SJSA1 (cell line): Measurements from ENCODE around the genes RANBP6 and DMAC1.

- RAMPAGE, long total RNA: no peak
These were observed 7.7 kb downstream of the SLC1A1 start for GRCh38 chr9:4497959-4498433.

- RAMPAGE, long total RNA: no peak
These were observed 47.5 kb upstream of the PLPP6 start for GRCh38 chr9:4614447-4615131.

DNA sequence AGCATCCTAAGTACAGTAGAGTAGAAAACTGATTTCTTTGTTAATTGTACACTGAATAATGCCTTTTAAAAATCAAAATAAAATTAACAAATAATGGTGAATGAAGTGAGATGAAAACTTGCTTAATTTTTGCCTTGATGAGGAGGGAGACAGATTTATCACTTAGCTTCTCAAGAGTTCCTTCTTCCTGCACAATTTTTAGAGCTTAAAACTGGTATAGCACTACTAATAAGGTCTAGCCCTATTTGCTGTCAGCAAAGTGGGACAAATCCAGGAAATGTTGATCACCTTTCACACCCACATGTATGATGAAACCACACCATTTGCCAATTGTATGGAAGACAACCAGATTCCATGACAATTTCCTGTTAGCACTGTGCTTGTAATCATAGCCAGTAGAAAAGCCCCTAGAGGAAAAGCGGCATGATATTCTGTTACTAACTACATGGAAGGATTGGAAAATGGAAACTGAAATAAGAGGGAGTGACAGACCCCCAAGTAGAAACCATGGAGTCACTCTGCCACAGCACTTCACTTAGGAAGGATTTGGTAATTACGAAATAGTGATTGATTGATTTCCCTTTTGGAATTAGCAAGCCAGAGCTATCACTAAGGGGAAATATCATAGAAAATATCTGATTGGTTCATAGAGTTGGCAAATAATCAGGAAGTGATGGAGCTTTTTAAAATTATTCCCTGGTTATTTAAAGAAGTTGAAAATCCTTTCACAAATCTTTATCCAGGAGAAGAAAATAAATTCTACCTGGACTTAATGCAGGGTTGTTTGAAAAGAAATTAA is 923 bp downstream of the SPATA6L start:
- RAMPAGE, long total RNA: no peak

DNA sequence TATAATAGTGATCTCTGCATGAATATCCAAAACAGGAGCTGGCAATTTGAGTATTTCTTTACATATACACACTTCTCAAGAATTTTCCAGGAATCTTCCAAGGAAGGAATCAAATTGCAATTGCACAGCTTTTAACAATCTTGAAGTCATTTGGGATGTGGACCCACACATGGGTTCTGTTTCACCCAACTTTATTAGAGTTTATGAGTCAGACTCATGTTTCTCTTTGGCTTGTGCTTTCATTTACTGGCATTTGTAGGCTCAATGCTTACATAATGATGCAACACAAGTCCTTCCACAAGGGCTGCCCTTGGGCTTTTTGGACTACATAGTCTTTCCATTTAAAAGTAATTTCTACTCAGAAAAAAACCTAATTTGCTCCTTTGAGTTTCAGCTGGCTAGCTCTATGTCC is 4.6 kb upstream of the CDC37L1 start:
- RAMPAGE, long total RNA: no peak

GRCh38 chr9:4829677-4830214 is 37.0 kb downstream of the RCL1 start:
- RAMPAGE, long total RNA: no peak

DNA sequence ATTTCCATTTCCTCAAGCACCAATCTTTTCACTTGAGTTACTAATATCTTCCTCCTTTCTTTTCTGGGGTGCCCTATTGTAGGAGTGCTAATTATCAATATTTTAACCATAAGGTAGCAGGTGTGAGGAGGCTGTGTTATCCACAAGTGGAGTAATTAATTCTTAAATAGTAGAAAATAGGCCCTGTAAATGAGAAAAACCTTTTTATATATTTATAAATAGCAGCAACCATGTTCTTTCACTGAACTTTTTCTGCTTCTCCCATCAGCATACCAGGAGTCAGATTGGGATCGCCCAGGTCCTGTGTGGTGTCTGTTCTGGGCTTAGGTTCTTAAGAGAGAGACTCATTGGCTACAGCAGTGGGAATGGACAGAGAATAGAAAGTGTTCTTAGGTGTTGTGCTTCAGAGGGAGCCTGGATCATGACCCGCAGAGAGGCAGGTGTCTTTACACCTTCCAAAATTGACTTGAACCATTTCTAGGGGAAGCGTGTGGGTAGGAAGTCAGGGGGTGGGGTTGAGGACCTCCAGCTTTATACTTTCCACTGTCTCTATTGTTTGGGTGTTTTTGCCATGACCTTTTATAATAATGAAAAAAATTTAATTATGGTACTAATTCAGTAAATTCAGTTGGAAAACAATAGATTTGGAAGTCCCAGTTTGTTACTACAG is 47.9 kb downstream of the RCL1 start:
- RAMPAGE, long total RNA: no peak

GRCh38 chr9:4849168-4849903 is 56.6 kb downstream of the RCL1 start:
- RAMPAGE, long total RNA: no peak

- RAMPAGE, long total RNA: no peak
These were observed 57.9 kb downstream of the RCL1 start for GRCh38 chr9:4850154-4851615.

GRCh38 chr9:4936400-4936818 is 48.7 kb upstream of the JAK2 start:
- RAMPAGE, long total RNA: no peak

DNA sequence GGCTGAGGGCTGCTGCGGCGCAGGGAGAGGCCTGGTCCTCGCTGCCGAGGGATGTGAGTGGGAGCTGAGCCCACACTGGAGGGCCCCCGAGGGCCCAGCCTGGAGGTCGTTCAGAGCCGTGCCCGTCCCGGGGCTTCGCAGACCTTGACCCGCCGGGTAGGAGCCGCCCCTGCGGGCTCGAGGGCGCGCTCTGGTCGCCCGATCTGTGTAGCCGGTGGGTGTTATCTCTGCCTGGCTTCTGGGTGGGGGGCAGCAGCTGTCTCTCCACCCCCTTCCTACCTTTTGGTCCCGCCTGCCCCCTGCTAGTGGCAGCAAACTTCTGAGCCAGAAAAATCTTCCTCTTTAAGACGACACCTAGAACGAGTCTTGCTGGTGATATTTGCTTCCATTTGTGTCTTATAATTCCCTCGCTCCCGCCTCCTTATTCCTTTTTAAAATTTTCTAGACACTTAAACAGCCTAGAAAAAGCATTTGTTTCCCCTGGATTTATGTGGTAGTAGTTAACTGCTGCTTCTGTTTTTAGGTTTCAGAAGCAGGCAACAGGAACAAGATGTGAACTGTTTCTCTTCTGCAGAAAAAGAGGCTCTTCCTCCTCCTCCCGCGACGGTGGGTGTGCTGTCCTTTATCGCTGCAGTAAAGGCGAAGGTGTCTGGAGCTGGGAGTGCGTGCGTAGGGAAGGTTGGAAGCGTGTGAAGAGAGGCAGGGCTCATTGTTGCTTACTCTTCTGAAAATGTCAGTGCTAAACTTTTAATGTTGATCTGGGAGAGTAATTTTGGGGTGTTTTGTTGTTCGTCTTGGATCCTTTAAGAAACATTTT is 553 bp downstream of the JAK2 start:
- RAMPAGE, long total RNA: no peak

DNA sequence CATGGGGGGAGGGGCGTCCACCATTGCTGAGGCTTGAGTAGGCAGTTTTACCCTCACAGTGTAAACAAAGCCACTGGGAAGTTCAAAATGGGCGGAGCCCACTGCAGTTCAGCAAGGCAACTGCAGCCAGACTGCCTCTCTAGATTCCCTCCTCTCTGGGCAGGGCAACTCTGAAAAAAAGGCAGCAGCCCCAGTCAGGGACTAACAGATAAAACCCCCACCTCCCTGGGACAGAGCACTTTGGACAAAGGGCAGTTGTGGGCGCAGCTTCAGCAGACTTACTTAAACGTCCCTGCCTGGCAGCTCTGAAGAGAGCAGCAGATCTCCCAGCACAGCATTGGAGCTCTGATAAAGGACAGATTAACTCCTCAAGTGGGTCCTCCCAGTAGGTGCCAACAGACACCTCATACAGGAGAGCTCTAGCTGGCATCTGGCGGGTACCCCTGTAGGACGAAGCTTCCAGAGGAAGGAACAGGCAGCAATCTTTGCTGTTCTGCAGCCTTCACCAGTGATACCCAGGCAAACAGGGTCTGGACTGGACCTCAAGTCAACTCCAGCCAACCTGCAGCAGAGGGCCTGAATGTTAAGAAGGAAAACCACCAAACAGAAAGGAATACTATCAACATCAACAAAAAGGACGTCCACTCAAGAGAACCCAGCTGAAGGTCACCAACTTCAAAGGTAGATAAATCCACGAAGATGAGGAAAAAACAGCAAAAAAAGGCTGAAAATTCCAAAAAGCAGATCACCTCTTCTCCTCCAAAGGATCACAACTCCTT is 52.9 kb downstream of the ERMP1 start:
- RAMPAGE, long total RNA: no peak

DNA sequence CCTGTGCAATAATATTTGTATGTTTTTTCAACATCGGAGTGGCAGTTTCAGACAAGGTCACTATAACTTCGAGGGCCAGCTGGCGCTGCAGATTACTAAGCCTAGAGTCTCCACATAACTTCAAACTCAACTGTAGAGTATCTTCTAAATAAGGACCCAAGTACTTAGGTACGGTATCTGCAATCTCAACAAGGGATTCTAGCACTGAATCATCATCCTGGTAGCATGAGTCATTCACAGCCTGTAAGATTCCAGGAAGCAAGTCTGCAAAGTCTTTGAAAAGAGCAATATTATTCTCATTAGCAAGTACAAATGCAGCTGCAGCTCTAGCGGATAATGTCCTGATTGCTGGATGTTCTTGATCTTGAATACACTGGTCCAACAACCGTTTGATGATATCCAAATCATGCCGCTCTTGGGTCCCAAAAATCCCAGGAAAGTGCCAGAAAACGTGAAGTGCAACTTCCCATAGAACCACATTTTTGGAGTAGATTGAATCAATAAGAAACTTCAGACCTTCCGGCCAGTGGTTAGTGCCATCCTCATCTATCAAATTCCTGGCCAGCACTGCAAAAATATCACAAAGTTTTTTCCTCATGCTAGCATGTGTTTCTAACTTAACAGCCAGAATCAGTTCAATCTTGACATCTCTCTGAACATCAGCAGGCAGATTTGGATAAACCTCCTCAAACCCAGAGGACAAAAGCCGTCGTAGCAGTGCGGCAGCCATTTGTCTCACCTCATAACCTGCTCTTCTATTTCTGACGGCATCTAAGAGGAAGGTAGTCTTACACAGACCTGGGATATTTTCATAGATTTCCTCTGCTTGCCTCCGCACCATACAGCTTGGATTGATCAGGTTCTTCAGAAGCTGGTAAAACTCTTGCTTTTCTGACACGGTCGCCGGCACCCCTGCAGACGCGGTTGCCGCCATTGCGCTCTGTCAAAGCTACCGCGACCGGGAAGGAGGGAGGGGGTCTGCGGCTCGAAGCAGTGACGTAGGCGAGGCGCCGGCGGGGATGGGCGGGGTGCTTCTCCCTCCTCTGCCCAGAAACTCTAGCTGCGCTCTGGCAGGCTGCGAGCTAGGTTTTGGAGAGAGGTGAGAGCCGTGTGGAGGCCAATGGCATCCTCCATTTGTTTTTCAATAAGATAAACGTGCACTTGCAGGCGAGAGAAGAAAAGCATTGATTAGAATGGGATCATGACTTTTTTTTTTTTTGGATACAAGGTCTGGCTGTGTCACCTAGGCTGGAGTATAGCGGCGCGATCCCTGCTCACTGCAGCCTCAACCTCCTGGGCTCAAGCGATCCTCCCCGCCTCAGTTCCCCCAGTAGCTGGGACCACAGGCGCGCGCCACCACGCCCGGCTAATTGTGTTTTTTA is at the start of gene RANBP6:
TSS of gene RANBP6 (minus strand) at position 951 of the 1,382 bp plus-strand sequence.
- RAMPAGE, long total RNA: no peak

- RAMPAGE, long total RNA: no peak
These were observed 64.8 kb upstream of the RANBP6 start for GRCh38 chr9:6080029-6080821.

GRCh38 chr9:6272180-6272613 is 56.0 kb upstream of the TPD52L3 start:
- RAMPAGE, long total RNA: no peak

GRCh38 chr9:6429118-6429571 is 16.1 kb downstream of the UHRF2 start:
- RAMPAGE, long total RNA: no peak

- RAMPAGE, long total RNA: no peak
These were observed 40.4 kb downstream of the GLDC start for GRCh38 chr9:6605145-6605613.

DNA sequence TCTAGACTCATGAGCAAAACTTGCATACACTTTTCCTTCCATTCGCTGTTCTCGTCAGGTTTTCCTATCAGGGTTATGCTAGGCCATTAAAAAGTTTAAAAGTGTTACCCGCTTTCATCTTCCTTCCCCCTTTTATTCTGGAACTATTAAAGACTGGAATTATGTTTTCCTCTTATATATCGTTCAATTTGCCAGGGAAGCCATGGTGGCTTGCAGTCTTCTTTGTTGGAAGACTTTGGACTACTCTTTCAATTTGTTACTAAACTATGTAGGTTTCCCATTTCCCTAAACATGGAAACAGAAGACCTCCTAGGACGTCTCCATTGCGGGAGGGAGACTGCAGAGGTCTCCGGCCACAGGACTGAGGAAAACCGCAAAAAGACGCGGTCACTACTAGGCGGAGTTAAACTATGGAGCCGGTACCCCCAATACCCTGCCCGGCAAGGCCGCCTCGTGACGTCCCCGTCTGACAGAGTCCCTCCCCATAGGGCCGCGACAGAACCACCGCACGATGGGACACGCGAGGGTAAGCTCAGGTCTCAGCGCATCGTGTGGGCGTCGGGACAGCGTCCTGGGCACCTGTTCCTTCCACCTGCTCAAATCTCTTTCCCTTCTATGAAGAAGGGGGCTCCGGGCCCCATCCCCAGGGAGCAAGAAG is 35.1 kb upstream of the GLDC start:
- RAMPAGE, long total RNA: no peak

GRCh38 chr9:6994665-6995279 is 237.0 kb downstream of the KDM4C start:
- RAMPAGE, long total RNA: no peak

DNA sequence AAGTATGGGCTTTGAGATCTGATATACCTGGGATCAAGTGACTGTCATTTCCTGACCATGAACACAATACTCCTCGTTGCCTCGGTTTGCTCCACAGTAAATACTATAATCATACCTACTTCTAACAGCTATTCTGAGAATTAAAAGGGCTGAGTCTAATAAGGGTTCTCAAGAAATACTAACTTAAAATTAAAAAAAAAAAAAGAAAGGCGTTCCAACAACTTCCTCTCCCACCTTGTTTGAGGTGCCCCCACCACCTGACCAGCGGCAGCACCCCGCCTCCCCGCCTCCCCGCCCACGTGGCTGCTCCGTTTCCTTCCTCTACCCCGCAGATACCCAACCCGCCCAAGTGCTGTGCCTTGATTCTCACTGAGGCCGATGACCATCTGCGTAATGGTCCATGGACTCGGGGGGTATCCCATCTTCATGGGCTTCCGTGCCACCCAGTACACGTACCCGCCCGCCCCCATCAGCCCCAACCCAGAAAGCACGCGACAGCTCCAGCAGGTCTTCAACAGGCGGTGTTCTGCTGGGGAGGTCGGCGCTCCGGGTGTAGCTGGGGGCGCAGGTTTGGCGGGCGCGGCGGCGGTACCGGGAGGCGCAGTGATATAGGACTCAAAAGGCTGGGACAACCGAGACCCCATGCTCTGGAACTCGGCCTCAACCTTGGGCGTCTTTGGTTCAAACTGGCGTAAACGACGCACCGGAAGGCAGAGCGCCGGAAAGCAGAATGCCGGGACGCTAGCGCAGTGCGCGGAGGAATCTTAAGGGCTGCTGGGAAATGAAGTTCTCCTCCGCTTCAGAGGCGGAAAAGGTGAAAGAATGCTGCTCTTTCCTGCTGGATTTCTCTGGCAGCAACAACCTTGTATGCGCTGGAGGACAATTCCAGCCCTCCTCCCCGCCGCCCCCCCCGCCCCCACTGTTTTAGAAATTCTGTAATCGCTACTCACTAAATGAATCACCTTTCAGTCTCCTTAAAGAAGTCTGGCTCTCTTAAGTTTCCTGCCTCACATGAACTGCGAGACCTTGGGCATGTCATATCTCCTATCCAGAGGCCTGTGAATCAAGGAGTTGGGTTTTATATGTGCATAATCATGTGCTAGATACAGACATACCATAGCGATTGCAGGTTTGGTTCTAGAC is at the start of gene DMAC1:
TSS of gene DMAC1 (minus strand) at position 688 of the 1,143 bp plus-strand sequence.
- RAMPAGE, long total RNA: start-site peak on the minus strand centred at position 690 of the sequence, 45 bp wide, 20 and 43 reads in 2 replicates

DNA sequence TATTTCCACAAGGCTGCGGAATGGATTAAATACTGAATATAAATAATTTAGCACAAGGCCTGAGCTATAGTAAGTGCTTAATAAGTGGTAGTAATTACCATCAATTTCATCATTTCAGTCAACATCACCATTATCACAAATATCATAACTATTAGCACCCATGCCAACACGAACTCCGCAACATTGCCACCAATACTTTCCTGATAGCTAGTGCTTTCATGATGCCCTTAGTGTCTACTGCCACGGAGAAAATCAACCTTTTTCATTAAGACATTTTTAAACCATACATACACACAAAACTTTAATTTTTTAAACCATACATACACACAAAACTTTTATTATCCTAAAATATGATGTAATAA is 1219.1 kb downstream of the PTPRD start:
- RAMPAGE, long total RNA: no peak